Testis (tissue), 5 donors: ENCODE results near the gene HEG1.

DNA sequence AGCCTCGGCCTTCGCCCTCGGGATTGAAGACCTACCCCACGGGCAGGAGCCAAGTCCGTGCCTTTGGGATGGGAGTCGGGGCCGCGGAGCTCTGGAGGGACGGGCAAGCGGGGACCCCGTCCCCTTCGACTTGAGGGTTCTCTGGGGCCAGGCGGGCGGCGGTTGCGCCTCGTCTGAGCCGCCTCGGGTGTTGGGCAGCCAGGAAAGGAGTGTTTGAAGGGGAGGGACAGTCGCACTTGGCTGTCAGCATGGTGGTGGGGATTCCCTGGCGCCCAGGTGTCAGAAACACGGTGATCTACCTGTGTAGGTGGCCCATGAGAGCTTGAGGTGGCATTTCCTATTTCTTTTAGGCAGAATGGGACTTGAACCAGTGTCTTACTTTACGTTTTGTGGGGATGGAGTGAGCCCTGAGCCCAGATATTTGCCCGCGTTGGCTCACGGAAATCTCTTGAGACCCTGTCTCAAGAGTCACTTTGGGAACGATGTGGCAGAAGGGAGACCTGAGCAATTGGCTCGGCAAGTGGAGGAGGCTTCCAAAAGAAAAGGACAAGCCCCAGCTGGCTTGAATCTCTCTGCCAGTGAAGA is 431 bp downstream of the SEC22A start:
- PRO-cap, 3 experiments, result peak in 1 of 3 experiments; most common plus-strand start position 128 of the sequence (in 1); most common minus-strand start position 132 of the sequence (in 1)
- RAMPAGE, long total RNA, 2 experiments, result no peak in any of the 2 experiments
- RRBS, result no CpG with 5 or more reads among the region's 28 CpGs

DNA sequence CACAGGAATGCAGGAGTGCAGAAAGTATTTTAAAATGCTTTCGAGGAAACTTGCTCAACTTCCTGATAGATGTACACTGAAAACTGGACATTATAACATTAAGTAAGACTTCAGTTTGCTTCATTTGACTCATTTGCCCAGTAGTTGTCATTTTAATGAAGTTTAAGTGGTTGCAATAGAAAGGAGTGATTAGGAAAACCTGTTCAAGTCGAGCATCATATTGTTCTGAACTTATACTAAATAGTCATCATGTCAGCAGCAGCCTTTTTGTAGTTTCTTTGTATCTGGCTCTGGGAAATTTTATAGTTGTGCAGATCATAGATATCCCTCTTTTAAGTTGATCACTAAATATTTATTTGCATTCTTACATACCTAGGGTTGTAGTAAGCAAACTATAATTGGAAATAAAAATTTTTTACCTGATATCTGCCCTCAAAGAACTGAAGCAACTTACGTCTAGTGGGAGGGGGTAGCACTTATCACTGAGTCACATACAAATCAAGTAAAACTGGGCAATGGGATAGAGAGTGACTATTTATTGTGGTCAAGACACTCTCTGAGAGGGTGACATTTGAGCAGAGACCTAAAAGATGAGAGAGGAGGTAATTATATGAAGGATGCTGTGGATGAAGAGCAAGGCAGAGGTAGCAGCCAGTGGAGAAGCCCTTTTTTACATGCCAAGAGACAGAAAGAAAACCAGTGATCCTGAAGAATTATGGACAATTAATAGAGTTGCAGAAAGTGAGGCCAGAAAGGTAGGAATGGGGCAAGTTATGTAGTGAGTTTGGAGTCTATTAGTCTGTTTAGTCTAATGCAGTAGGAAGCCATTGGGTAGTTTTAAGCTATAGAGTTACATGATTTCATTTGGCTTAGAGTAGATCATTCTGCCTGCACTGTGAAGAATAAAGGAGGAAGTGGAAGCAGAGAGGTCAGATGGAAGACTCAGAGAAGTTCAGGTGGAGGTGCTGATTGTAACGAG is 7.8 kb downstream of the SEC22A start:
- PRO-cap, 3 experiments, result no peak in any of the 3 experiments
- RAMPAGE, long total RNA, 2 experiments, result no peak in any of the 2 experiments
- RRBS, result no CpG with 5 or more reads among the region's 4 CpGs

GRCh38 chr3:123419902-123420573 is 28.9 kb downstream of the ADCY5 start:
- PRO-cap, 3 experiments, result no peak in any of the 3 experiments
- RAMPAGE, long total RNA, 2 experiments, result no peak in any of the 2 experiments
- RRBS, result no CpG with 5 or more reads among the region's 11 CpGs

DNA sequence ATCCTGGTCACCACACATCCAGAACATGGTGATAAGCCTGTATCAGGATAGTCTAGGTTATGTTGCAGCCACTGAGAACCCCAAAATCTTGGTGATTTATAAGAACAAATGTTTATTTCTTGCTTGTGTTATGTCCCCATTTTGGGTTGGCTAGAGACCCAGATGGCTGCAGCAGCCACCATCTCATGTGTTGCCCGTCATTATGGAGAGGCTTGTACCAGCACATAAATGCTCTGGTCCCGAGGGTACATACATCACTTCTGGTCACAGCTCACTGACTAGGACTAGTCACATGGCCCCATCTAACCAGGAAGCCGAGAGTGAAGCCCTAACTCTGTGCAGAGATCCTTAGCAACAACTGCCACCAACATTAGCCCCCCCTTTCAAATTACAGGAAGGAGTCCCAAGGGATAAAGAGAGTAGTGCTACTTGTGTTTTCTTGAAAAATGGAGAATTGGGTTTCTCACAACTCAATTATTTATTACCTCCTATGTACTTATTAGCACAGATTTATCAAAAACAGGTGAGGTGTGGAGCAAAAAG is 25.5 kb upstream of the HACD2 start:
- PRO-cap, 3 experiments, result no peak in any of the 3 experiments
- RAMPAGE, long total RNA, 2 experiments, result no peak in any of the 2 experiments
- RRBS, result no CpG with 5 or more reads among the region's 3 CpGs

- PRO-cap, 3 experiments, result peak in 2 of 3 experiments; most common plus-strand start chr3:123618990 (in 1); most common minus-strand start chr3:123618834 (in 1)
- RAMPAGE, long total RNA, 2 experiments, result no peak in any of the 2 experiments
- RRBS, result no CpG with 5 or more reads among the region's 12 CpGs
Observed at GRCh38 chr3:123617985-123619287, 33.6 kb upstream of the HACD2 start.

DNA sequence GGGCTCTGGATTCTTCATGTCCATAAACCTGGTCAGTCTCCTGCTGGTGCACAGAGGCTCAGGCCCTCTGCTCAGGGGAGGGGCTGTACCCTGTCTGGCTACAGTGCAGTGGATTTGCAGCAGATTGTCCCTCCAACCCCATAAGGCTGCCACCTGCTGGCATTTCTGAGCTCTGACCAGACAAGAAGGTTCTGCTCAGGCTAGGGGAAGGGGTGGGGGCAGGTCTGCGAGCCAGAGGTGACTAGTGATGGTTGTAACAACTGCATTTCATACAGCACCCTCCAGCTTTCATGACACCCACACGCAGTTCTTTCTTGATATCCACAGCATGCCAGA is 117.2 kb upstream of the HACD2 start:
- PRO-cap, 3 experiments, result peak in 1 of 3 experiments; most common minus-strand start position 100 of the sequence (in 1)
- RAMPAGE, long total RNA, 2 experiments, result no peak in any of the 2 experiments
- RRBS, result no CpG with 5 or more reads among the region's 2 CpGs

- PRO-cap, 3 experiments, result no peak in any of the 3 experiments
- RAMPAGE, long total RNA, 2 experiments, result no peak in any of the 2 experiments
- RRBS, result no CpG with 5 or more reads among the region's 14 CpGs
Observed at GRCh38 chr3:123766479-123767297, 117.4 kb downstream of the MYLK start.

GRCh38 chr3:123798485-123798904 is 85.6 kb downstream of the MYLK start:
- PRO-cap, 3 experiments, result no peak in any of the 3 experiments
- RAMPAGE, long total RNA, 2 experiments, result no peak in any of the 2 experiments
- RRBS, result no CpG with 5 or more reads among the region's 3 CpGs

DNA sequence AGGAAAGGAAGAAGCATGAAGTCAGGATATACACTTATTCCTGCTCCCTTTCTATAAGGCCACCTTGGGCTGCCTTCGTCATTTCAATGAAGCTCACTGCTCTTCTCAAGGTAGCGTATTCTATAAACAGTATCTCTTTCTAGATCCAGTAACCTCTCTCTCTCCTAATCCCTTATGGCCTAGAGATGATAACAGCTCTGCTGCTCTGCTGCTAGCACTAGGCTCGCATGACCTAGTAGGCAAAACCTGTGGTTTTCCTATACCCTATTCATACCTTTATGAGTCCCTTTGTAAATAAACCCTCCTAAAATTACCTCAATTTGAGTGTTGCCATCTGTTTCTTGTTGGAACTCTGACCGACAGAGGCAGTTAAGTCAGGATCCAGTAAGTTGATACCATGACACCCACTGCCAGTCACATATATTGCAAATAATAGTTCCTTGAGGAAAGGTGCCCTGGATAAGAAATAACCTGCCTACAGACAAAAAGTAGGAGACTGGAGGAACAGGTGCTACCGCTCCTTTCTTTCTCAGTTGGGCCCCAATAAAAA is 7.3 kb downstream of the CCDC14 start:
- PRO-cap, 3 experiments, result no peak in any of the 3 experiments
- RAMPAGE, long total RNA, 2 experiments, result no peak in any of the 2 experiments
- RRBS, result no CpG with 5 or more reads among the region's 5 CpGs

- PRO-cap, 3 experiments, result no peak in any of the 3 experiments
- RAMPAGE, long total RNA, 2 experiments, result no peak in any of the 2 experiments
- RRBS, result no CpG with 5 or more reads among the region's 2 CpGs
Observed at GRCh38 chr3:124065511-124066337, 32.6 kb downstream of the KALRN start.

GRCh38 chr3:124275485-124275941 is 242.3 kb downstream of the KALRN start:
- PRO-cap, 3 experiments, result no peak in any of the 3 experiments
- RAMPAGE, long total RNA, 2 experiments, result no peak in any of the 2 experiments
- RRBS, result no CpG with 5 or more reads among the region's 1 CpG

GRCh38 chr3:124585699-124586651 is 144.3 kb upstream of the UMPS start:
- PRO-cap, 3 experiments, result no peak in any of the 3 experiments
- RAMPAGE, long total RNA, 2 experiments, result no peak in any of the 2 experiments
- RRBS, result no CpG with 5 or more reads among the region's 19 CpGs

DNA sequence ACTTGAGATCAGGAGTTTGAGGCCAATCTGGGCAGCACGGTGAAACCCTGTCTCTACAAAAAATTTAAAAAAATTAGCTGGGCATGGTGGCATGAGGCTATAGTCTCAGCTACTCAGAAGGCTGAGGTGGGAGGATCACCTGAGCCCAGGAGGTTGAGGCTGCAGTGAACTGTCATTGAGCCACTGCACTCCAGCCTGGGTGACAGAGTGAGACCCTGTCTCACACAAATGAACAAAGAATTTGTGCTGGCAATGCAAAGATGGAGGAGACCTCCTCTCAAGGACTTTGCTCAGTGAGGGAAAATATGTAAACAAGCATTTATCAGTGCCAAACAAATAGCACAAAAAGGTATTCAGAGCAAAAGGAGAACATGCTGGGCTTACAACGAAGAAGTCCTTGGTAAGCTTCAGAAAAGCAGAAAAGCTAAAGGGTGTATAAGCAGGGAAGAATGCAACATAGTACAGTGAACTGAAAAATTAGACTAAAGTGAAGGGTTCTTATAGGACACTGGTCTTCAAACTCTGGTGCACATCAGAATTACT is 113.1 kb upstream of the UMPS start:
- PRO-cap, 3 experiments, result no peak in any of the 3 experiments
- RAMPAGE, long total RNA, 2 experiments, result no peak in any of the 2 experiments
- RRBS, result no CpG with 5 or more reads among the region's 2 CpGs

- PRO-cap, 3 experiments, result no peak in any of the 3 experiments
- RAMPAGE, long total RNA, 2 experiments, result no peak in any of the 2 experiments
- RRBS, result no CpG with 5 or more reads among the region's 16 CpGs
Observed at GRCh38 chr3:124700726-124701542, 29.3 kb upstream of the UMPS start.

GRCh38 chr3:125042545-125043502 is 13.0 kb downstream of the HEG1 start:
- PRO-cap, 3 experiments, result no peak in any of the 3 experiments
- RAMPAGE, long total RNA, 2 experiments, result no peak in any of the 2 experiments
- RRBS, result no CpG with 5 or more reads among the region's 19 CpGs

DNA sequence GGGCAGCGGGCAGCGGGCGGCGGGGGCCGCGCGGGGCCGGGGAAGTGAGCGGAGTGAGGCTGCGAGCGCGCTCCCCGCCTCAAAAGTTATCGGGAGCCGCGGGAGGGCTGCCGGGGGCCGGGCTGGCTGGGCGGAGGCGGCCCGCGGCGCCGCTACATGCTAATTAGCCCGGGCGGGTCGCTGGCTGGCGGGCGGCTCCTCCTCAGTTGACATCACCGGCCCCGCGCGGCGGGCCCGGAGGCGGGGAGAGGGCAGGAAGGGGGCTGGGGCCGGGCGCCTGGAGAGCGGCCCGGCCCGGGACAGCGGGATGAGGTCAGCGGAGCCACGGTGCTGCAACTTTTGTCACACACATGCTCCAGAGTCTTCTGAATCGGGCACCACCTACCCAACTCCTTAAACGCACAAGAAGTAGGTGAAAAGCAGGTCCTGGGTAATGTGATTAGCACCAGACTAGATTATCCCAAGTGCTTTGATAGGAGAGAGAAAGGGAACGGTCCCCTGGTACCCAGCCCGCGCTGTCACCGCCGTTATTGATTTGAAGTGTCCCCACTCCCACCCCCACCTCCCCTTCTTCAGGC is at the start of gene HEG1:
Gene HEG1 (minus strand): TSS at position 55 of the 578 bp plus-strand sequence.
- PRO-cap, 3 experiments, result peak in 3 of 3 experiments; most common plus-strand start position 310 of the sequence (in 3); most common minus-strand start position 88 of the sequence (in 2)
- RAMPAGE, long total RNA, 2 experiments, result no peak in any of the 2 experiments
- RRBS, result 1% methylated on average over 29 of the region's 51 CpGs

DNA sequence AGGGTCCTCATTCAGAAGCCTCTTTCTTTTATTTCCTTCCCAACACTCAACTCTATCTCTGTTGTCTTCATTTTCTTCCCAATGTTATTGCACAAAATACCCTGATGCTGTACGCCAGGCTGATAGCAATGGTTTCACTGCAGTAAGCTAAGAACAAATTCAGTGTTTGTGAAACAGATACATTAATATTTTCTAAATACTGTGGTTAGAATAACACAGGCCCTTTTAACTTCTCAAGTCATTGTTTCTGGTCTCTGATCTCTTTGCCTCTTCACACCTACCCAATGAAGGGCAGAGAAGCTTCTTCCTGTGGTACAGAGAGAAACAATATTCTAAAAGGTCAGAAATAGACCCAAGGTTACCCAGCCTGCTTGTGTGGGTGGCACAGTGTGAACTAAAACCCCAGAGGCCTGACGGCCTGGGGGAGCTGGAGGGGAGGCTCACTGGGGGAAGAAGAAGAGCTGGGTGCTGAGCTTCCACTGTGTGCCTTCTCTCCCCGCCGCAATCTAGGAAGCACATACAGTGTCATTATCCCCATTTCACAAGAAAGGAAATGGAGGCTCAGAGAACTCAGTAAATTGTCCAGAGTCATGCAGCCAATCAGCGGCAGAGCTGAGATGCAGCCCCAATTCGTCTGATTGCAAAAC is 63.9 kb upstream of the HEG1 start:
- PRO-cap, 3 experiments, result no peak in any of the 3 experiments
- RAMPAGE, long total RNA, 2 experiments, result no peak in any of the 2 experiments
- RRBS, result no CpG with 5 or more reads among the region's 6 CpGs

DNA sequence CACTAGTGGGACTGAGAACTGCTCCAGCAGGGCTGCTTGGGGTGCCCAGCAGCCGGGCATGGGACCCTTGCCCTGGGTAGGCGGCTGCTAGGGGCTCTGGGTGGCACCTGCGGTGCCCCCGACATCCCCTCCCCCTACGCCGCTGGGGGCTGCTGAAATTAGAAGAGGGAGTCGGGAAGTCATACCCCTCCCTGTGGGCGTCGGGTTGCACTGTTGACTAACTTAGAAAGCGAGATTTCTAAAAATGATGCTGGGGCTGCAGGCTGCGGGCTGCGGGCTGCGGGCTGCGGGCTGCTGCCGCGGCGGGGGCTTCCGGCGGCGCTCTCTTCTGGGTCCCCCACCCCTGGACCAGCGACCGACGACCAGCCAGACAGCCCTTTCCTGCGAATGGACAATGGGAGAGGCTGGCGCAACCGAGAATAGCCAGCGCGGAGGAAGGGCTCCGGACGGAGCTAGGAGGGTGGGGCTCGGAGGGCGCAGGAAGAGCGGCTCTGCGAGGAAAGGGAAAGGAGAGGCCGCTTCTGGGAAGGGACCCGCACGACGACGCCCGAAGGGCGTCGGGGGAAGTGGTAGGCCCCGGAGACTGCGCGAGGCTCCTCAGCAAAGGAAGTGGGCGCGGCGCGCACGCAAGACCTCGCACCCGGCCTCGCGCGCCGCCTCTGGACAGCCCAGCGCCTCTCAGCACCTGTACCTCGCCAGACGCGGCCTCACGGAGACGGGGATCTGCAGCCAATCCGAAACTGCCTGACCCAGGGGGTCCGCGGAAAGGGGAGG is 70.9 kb downstream of the SLC12A8 start:
- PRO-cap, 3 experiments, result peak in 3 of 3 experiments; most common plus-strand start position 698 of the sequence (in 2); most common minus-strand start position 585 of the sequence (in 2)
- RAMPAGE, long total RNA, 2 experiments, result no peak in any of the 2 experiments
- RRBS, result 2% methylated on average over 10 of the region's 65 CpGs

GRCh38 chr3:125161571-125162319 is 50.8 kb downstream of the SLC12A8 start:
- PRO-cap, 3 experiments, result no peak in any of the 3 experiments
- RAMPAGE, long total RNA, 2 experiments, result no peak in any of the 2 experiments
- RRBS, result no CpG with 5 or more reads among the region's 14 CpGs

DNA sequence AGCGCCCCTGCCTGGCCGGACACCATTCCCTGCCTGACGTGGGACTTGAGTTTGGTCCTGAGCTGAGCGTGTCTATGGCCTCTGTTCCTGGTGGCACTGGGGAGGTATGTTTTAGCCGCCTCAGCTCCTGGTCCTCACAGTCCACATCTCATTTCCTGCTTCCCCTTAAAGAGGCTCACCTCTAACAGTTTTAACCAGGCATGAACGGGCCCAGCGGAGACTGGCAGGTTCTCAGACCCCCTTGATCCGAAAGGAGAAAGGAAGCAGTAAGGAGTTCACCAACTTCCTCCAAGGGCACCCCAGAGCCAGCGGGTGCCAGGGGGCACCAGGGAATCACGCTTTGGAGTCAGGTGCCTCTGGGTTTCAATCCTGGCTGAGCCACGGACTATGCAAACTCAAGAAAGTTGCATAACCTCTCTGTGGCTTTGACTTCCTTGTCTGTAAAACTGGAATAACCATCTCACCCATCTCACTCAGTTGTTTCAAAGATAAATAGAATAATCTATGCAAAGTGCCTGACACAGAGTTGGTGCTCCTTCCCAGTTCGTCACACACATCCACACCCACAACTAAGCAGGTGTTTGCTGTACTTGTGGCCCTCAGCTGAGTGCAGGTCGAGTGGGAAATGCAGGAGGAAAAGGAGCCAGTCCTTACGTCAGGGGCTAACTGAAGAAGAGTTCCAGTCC is 48.5 kb downstream of the SLC12A8 start:
- PRO-cap, 3 experiments, result no peak in any of the 3 experiments
- RAMPAGE, long total RNA, 2 experiments, result no peak in any of the 2 experiments
- RRBS, result no CpG with 5 or more reads among the region's 14 CpGs